Subcutaneous preadipocyte (primary cell): ENCODE data around the genes RNF31 and KHNYN.

DNA sequence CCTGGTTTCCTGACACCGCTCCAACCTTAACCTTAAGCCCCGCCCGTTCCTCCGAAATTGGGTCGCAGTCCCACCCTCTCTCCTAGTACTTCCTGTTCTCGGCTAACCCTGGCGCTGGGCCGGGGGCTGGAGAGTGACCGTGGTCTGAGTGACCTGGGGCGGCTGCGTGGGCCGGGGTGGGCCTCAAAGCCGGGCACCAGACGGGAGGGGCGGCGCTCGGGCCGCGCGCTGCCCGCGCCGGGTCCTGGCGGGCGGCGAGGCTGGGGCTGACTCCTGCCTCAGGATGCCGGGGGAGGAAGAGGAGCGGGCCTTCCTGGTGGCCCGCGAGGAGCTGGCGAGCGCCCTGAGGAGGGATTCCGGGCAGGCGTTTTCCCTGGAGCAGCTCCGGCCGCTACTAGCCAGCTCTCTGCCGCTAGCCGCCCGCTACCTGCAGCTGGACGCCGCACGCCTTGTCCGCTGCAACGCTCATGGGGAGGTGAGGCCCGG, at the start of gene RNF31:
TSS of gene RNF31 (plus strand) at position 83 of the 486 bp plus-strand sequence.
- CAGE, long polyA plus RNA = no peak

GRCh38 chr14:24187949-24188477, 603 bp downstream of the IPO4 start:
- CAGE, long polyA plus RNA = no peak

DNA sequence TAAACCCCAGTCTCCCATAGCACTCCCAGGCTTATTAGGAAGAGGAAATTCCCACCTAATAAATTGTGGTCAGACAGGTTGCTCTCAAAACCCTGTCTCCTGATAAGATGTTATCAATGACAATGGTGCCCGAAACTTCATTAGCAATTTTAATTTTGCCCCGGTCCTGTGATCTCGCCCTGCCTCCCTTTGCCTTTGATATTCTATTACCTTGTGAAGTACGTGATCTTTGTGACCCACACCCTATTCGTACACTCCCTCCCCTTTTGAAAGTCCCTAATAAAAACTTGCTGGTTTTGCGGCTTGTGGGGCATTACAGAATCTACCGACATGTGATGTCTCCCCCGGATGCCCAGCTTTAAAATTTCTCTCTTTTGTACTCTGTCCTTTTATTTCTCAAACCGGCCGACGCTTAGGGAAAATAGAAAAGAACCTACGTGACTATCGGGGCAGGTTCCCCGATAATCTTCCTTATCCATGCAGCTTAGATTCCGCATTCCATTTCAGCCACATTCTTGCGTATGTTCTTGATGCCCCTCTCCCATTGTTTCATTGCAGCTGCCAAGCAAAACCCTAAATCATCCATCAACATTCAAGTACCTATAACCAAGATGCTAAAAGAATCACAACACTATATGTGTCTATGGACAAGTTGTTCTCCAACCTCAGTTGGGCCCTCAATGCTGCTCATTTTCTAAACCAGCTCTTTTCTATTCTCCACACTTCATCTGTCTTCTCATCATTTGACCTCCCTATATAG, 2.7 kb upstream of the TSSK4 start:
- CAGE, long polyA plus RNA = no peak

GRCh38 chr14:24206923-24207727, 1.6 kb downstream of the TSSK4 start:
- CAGE, long polyA plus RNA = no peak

GRCh38 chr14:24216719-24217178, 883 bp upstream of the MDP1 start:
- CAGE, long polyA plus RNA = no peak

GRCh38 chr14:24273845-24274585, 2.6 kb upstream of the RABGGTA start:
- CAGE, long polyA plus RNA = no peak

- CAGE, long polyA plus RNA = no peak
These were observed 1.1 kb upstream of the ADCY4 start for GRCh38 chr14:24335875-24336387.

GRCh38 chr14:24338678-24339084, 1.1 kb downstream of the RIPK3 start:
- CAGE, long polyA plus RNA = no peak

- CAGE, long polyA plus RNA = no peak
These were observed 836 bp upstream of the NFATC4 start for GRCh38 chr14:24367272-24367424.

- CAGE, long polyA plus RNA = no peak
These were observed 8.2 kb downstream of the NFATC4 start for GRCh38 chr14:24375810-24376966.

DNA sequence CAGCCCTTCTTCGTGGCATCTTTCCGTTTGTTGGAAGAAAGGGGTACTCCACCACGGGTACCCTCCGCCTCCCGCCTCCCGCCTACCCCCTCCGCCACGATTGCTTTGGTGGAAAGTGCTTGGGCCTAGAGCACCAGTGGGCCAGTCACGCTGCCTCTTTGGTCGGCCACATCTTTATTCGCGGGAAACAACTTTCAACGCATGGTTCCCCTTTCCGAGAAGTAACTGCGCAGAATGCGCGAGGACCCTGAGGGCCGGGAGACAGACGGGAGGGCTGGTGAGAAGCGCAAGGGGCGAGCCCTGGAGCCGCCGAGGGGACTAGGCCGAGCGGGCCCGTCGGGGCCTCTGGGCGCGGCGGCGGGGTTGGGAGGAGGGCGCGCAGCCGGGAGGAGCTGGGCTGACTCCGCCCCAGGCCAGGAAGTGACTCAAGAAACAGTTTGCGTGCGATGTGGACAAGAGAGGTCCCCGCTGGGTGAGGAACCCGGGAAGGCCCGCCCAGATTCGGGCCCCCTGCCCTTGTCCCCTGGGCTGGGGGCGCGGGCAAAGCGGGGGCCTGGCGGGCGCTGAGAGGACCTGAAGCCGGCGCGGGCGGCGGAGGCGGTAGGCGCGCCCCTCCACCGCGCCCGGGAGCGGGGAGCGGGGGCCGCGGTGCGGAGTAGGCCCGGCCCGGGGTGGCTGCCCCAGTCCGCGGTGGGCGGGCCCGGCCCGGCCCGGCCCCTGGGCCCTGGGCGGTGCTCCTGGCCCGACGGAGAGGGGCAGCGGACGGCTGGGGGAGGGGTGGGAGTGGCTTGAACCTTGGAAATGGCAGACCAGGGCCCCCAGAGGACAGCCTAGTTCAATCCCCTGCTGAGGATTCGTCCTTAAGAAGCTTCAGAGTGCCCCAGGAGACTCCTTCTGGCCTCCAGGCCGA, at the start of gene KHNYN:
TSS of gene KHNYN (plus strand) at position 435 of the 910 bp plus-strand sequence.
- CAGE, long polyA plus RNA = no peak

DNA sequence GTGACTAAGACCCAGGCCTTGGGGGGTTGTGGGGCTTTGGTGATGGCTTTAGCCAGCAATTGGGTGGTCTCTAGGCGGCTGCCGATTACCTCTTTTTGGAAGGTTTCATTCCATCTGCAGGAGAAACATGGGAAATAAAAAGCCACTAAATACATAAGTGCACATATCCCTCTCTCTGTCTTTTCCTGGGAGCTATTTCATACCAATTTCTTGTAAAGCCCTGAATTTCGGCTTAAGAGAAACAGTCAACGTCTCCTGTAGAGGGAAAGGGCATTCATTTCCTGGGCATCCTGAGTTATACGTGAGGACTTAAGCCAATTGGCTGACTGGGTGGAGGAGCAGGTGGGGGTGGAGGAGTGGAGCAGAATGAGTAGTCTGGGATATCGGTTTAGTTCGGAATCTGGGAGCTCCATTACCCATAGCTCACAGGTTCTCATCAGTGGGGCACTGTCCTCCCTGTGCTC, 862 bp downstream of the SDR39U1 start:
- CAGE, long polyA plus RNA = no peak

DNA sequence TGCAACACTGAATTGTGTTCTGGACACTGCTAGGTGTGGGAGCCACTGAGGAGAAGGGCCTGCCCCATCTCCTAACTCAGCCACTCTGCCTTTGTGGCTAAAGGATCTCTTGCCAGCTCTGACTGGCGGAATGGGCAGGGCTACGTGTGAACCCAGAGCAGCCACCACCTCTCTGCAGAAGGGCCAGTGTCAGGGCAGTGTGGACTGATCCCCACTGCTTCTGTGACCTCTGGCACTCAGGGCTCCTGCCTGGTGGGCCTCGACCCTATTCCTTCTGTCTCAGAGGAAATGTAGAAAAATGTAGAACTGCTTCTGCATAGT, 46.6 kb upstream of the GZMB start:
- CAGE, long polyA plus RNA = no peak

DNA sequence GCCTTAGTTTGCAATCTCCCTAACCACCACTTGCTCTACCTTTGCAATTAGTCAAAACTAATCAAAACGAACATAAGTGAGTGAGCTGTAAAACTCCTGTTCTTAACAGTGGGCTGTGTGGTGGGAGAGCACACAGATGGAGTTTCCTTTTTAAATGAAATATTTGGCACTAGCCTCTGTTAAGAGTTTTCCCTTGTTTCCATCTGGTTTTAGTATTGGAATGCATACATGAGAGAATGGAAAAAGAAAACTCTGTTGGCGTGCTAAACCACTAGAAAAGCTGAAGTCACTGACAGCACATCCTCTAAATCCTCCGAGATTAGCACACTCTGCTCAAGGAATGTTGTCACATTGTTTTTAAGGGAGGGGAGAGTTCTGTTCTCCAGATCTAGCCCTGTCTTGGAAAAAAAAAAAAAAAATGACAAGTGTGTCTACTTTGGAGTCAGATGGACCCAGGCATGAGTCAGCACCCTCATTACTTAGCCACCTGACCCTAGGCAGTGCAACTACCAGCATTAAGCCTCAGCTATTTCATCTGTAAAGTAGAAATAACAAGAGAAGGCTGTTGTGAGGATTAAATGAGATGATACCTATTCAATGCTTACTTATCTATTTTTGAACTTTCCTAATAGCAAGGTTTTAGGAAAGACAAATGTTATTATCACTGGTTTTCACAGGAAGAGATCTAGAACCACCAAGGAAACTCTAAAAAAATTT, 83.8 kb downstream of the STXBP6 start:
- CAGE, long polyA plus RNA = no peak

- CAGE, long polyA plus RNA = no peak
These were observed 75.8 kb downstream of the STXBP6 start for GRCh38 chr14:24974220-24974480.

GRCh38 chr14:26584126-26584834, 13.6 kb downstream of the NOVA1 start:
- CAGE, long polyA plus RNA = no peak

DNA sequence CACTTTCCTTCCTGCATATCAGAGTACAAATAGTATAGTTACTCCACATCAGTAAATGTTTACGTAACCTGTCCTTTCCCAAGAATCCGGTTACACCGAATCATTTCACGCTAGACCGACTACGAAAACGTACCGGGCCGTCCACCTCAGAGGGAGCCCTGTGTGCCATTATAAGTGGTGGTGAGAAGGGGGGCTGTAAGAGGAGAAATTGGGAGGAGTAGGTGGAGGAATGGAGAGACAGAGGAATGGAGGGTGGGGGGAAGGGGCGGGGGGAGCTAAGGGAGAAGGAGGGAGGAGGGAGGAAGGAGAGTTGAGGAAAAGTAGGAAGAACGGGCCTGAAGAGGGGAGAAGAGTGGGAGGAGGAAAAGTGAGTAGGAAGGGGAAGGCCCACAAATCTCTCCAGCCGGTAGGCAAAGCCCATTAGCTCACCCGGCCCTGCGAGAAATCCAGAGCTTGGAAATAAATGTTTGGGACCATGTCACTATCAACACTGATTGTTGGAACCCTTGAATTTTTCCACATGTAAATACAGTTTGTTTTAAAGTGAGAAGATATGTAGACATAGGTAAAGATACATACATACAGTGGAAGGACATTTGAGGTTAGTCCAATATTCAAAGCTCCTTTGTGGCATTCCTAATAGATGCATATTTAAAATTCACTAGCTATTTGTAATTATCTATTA, 2.2 kb upstream of the FOXG1 start:
- CAGE, long polyA plus RNA = no peak

- CAGE, long polyA plus RNA = no peak
These were observed 1.1 kb downstream of the FOXG1 start for GRCh38 chr14:28767308-28768445.

- CAGE, long polyA plus RNA = no peak
These were observed 3.0 kb downstream of the PRKD1 start for GRCh38 chr14:29924577-29925059.

- CAGE, long polyA plus RNA = no peak
These were observed 267.0 kb upstream of the PRKD1 start for GRCh38 chr14:30194638-30194982.